H1 (cell line): ENCODE data around the gene ABHD6.

- RRBS: no CpG with 5 or more reads among the region's 9 CpGs
CAGE:
- cytosol, long polyA plus RNA: no peak
- long polyA plus RNA: no peak
- nucleus, long polyA plus RNA: no peak
Measured at GRCh38 chr3:57859084-57859433, 103.0 kb downstream of the SLMAP start.

DNA sequence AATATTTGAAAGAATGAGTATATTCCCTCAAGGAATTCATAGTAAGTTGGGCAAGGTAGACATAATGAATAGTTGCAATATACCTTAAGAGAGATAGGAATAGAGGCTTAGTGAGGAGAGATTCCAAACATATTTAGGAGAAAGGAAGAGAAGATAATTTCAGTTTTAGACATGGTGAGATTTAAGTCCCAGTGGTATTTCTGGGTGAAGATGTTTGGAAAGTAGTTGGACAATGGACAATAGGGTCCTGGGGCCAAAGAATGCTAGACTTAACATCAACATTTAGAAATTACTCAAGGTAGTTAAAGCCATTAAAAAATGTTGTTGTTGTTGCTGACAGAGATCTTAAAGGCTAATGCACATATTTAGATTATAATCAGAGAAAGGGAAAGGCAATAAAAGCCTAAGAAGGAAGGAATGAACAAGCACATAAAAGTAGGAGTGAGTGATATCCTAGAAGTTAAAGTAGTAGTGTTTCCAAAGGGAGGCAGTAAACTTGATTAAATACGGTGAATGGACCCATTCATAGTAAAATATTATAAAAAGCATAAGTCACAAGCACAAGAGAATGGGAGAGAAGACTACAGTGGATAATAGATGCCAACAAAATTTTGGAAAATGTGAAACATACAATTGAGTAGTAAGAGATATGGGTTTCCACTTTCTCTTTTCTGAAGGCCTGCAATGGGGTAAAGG, 125.0 kb upstream of the FLNB start:
- RRBS: no CpG with 5 or more reads among the region's 1 CpG
CAGE:
- cytosol, long polyA plus RNA: no peak
- long polyA plus RNA: no peak
- nucleus, long polyA plus RNA: no peak

- RRBS: no CpG with 5 or more reads among the region's 4 CpGs
CAGE:
- cytosol, long polyA plus RNA: no peak
- long polyA plus RNA: no peak
- nucleus, long polyA plus RNA: no peak
Measured at GRCh38 chr3:57896062-57896639, 112.1 kb upstream of the FLNB start.

DNA sequence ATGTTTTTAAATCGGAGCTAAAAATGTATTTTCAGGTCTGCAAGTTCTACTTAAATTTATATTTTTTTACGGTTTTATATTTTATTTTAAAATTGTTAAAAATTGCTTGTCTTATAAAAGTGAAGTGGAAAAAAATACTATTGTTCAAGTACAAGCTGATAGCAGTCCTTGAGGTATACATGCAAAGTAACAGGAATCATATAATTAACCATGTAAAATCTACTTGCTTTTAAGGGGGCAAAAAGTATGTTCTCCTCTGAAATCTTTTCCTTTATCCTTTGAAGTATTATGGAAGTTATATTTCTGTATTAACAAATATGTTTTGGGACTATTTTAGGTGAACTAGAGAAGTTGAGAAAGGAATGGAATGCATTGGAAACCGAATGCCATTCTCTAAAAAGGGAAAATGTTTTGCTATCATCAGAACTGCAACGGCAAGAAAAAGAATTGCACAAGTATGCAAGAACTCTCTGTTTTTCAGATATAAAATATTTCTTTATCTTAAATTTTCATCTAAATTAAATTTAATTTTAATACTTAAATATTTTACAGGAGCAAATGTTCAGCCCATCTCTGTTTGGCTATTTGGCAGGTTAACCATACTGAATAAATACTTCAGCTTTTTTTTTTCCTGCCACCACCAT, 95.3 kb upstream of the FLNB start:
- RRBS: no CpG with 5 or more reads among the region's 4 CpGs
CAGE:
- cytosol, long polyA plus RNA: no peak
- long polyA plus RNA: no peak
- nucleus, long polyA plus RNA: no peak

DNA sequence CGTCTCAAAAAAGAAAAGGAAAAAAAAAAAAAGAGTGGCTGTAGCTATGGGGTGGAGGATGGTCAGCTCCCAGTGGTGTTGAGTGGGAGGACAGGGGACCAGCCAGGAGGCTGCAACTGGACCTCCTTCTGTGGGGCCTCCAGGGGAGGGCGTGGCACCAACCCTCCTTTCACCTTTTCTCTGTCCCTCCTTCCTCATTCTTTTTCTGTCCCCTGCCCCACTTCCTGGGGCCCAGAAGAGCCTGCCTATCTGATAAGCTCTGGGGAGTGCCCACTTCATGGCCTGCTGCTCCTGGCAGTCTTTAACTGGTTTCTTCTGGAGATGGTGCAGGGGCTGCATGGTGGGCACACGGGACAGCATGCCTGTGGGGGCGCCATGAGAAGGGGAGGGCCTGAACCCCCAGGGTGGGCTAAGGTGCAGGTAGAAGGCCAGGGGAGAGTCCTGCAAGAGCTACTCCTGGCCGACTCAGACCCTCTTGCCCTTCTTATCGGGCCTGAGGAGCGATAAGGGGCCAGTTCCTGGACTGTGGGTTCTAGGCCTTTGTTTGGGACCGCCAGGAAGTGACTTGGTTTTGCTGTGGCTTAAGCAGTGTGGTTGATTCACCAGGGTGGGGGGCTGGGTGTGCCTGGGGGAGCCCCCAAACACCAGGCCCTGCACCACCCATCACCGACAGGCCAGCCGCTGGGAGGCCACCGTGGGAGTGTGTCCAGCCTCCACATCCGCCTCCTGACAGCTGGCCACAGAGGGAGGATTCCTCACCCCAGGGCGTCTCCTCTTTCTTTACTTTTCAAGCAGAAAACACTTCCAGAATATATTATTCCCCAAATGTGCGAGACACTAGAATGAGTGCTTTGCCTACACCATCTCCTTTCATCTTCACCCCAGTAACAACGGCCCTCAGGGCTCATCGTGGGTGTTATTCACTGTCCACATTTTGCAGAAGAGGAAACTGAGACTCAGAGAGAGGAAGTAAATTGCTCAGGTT, 49.3 kb upstream of the FLNB start:
- RRBS: no CpG with 5 or more reads among the region's 16 CpGs
CAGE:
- cytosol, long polyA plus RNA: no peak
- long polyA plus RNA: no peak
- nucleus, long polyA plus RNA: no peak

DNA sequence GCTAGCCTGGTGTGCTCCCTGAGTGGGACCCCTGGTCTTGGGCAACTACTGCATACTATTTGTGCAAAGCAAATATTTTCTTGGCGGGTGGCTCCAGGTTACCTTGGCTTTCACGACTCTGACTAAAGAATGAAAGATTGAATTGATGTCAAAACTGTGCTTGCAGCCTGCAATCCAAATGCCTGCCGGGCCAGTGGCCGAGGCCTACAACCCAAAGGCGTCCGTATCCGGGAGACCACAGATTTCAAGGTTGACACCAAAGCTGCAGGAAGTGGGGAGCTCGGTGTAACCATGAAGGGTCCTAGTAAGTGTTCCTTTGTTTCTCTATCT, 93.8 kb downstream of the FLNB start:
- RRBS: 96% methylated on average over 5 of the region's 8 CpGs
CAGE:
- cytosol, long polyA plus RNA: no peak
- long polyA plus RNA: no peak
- nucleus, long polyA plus RNA: no peak

GRCh38 chr3:58193301-58193724, 17.5 kb downstream of the DNASE1L3 start:
- RRBS: no CpG with 5 or more reads among the region's 4 CpGs
CAGE:
- cytosol, long polyA plus RNA: no peak
- long polyA plus RNA: no peak
- nucleus, long polyA plus RNA: no peak

DNA sequence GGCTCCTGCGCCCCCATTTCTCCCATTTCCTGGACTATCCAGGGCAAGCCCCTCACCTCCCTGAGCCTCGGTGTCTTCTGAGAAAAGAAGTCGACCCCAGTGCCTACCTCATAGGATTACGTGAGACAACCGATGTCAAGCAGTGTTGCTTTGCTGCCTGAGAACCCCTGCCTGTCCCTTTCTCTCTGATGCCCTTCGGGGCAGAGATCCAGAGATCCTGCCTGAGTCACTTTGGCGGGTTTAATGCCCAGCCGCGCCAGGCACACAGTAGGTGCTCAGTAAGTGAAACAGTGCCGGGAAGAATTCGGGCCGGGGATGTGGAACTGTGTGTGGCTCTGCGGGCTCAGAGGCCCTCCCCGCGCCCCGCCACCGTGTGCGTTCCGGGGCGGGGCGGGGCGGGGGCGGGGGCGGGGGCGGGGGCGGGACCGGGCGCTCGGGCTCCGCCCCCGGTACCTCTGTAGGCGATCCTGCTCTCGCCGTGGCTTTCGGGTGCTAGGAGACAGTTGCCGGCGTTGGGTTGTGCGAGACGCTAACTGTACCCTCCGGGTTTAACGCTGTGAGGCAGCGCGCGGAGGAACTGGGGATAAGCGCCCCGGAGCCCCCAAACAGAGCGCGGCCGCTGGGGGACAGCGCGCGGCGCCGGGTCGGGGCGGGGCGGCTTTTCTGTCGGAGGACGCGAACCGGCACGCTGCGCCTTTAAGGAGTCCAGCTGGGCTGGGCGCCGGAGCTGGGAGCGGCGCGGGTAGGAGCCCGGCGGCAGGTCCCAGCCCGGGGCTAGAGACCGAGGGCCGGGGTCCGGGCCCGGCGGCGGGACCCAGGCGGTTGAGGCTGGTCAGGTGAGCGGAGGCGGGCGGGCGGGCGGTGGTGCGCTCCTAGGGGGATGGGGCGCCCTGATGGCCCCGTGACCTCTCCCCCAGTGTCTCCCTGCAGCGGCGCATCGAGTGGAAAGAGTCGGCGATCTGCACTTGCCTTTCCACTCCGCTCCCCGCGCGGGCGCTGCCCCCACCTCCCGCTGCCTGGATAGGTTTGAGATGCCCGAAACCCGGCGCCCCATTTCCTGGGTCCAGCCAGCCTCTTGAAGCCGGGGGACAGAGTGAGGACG, at the start of gene ABHD6:
TSS of gene ABHD6 (plus strand) at position 712 of the 1,102 bp plus-strand sequence.
- RRBS: 1% methylated on average over 37 of the region's 102 CpGs
CAGE:
- cytosol, long polyA plus RNA: start-site peak on the plus strand centred at position 444 of the sequence, 33 bp wide, 24 reads; start-site peak on the plus strand centred at position 748 of the sequence, 24 bp wide, 22 reads
- long polyA plus RNA: no peak
- nucleus, long polyA plus RNA: no peak

- RRBS: no CpG with 5 or more reads among the region's 7 CpGs
CAGE:
- cytosol, long polyA plus RNA: no peak
- long polyA plus RNA: no peak
- nucleus, long polyA plus RNA: no peak
Measured at GRCh38 chr3:58260352-58260817, 22.8 kb downstream of the ABHD6 start.

- RRBS: no CpG with 5 or more reads among the region's 6 CpGs
CAGE:
- cytosol, long polyA plus RNA: no peak
- long polyA plus RNA: no peak
- nucleus, long polyA plus RNA: no peak
Measured at GRCh38 chr3:58271924-58272239, 34.2 kb upstream of the RPP14 start.

- RRBS: no CpG with 5 or more reads among the region's 5 CpGs
CAGE:
- cytosol, long polyA plus RNA: no peak
- long polyA plus RNA: no peak
- nucleus, long polyA plus RNA: no peak
Measured at GRCh38 chr3:58474895-58475674, 16.8 kb upstream of the KCTD6 start.

DNA sequence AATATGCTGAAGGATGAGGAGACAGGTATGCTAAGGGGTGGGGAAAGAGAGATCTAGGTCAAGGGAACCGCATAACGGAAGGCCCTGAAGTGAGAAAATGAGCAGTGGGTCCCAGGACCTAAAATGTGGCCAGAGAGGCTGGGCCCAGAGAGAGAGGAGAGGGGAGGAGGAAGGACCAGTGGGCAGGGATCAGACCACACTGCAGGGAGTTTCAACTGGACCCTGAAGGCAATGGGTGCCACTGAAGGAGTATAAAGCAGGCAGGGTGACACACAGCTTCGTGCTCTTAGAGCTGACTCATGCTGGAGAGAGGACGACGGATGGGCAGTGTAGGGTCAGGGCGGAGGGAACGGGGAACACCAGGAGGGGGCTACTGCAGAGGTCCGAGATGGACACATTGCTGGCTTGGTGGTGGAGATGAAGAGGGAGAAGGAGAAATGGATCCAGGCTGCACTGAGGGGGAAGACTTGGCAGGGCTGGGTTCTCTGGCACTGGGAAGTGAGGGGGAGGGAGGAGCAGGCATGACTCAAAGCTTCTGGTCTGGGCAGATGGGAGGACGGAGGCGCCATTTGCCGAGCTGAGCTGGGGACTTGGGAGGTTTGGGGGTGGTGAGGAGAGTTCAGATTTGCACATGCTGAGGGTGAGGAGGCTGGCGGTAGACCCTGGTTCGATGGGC, 4.8 kb upstream of the KCTD6 start:
- RRBS: no CpG with 5 or more reads among the region's 13 CpGs
CAGE:
- cytosol, long polyA plus RNA: no peak
- long polyA plus RNA: no peak
- nucleus, long polyA plus RNA: no peak

GRCh38 chr3:58521000-58521537, 15.9 kb downstream of the ACOX2 start:
- RRBS: no CpG with 5 or more reads among the region's 6 CpGs
CAGE:
- cytosol, long polyA plus RNA: no peak
- long polyA plus RNA: no peak
- nucleus, long polyA plus RNA: no peak

DNA sequence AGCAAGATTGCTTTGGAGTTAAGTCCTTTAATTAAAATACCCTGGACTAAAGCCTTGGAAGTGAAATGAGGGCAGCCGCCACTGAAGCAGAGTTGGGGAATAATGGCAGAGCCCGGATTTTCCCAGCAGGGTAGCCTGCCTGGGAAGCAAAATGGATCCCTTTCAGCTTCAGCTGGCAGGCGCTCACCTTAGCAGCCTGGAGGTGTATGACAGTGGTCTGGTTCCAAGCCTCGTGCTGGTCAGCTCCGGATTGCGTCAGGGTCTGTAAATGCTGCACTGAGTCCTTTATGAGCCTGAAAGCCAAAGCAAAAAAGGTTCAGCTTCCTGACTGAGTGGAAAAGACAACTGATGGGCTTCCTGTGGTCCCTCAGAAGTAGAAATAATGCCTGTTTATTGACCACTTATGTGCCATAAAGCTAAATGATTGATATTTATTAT, 14.7 kb downstream of the ACOX2 start:
- RRBS: no CpG with 5 or more reads among the region's 6 CpGs
CAGE:
- cytosol, long polyA plus RNA: no peak
- long polyA plus RNA: no peak
- nucleus, long polyA plus RNA: no peak

- RRBS: no CpG with 5 or more reads among the region's 11 CpGs
CAGE:
- cytosol, long polyA plus RNA: no peak
- long polyA plus RNA: no peak
- nucleus, long polyA plus RNA: no peak
Measured at GRCh38 chr3:58526317-58527186, 10.4 kb downstream of the ACOX2 start.

GRCh38 chr3:58581146-58581883, 4.1 kb upstream of the FAM107A start:
- RRBS: no CpG with 5 or more reads among the region's 9 CpGs
CAGE:
- cytosol, long polyA plus RNA: no peak
- long polyA plus RNA: no peak
- nucleus, long polyA plus RNA: no peak

DNA sequence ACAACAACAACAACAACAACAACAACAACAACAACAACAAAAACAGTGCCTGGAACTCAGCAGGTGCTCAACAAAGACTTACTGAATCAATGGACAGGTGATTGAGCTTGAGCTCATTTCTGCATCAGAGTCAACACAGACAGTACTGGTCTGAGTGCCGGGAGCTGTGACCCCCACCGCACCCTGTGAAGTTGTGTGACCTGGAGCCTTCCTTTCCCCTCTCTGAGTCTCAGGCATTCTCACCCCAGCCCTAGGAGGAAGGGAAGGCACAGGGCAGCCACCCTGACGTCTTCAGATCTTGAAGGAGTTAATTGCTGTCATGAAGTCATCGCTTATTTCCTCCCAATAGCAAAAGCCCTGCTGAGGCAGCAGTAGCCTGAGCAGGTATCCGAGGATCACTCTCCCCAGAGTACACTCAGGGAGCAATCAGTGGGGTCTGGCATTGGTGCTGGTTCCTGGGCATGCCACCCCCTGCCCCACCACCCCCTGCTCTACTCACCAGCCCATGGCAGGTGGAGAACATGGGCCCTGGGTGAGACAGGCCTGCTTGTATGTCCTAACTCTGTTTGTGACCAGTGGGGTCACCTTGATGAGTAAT, 3.2 kb upstream of the FAM3D start:
- RRBS: no CpG with 5 or more reads among the region's 5 CpGs
CAGE:
- cytosol, long polyA plus RNA: no peak
- long polyA plus RNA: no peak
- nucleus, long polyA plus RNA: no peak

DNA sequence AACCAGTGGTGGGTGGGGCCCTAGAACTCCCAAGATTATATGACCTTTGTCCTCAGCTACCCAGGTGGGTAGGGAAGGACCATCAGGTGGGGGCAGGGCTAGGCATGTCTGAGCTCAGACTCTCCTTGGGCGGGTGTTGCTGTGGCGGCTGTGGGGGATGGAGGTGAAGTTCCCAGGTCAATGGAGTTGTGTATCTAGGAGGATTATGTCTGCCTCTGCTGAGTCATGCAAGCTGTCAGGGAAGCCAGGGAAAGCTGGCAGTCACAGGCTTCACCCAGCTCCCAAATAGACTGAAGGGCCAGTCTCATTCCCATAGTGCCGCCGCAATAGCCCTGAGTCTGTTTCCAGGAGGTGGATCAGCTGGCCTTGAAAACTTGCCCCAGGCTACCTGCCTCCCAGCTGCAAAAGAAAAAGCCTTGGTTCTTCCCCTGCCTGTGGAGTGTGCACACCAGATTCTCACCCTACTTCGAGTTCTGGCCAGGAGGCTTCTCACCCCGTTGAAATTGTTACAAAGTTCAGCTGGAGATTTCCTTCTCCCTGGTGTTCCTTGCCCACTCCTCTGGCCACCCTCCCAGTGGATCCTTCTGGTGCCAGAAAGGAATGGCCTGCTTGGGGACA, 139.8 kb upstream of the CFAP20DC start:
- RRBS: no CpG with 5 or more reads among the region's 6 CpGs
CAGE:
- cytosol, long polyA plus RNA: no peak
- long polyA plus RNA: no peak
- nucleus, long polyA plus RNA: no peak

GRCh38 chr3:59551598-59552165, 501.9 kb upstream of the CFAP20DC start:
- RRBS: no CpG with 5 or more reads among the region's 4 CpGs
CAGE:
- cytosol, long polyA plus RNA: no peak
- long polyA plus RNA: no peak
- nucleus, long polyA plus RNA: no peak

DNA sequence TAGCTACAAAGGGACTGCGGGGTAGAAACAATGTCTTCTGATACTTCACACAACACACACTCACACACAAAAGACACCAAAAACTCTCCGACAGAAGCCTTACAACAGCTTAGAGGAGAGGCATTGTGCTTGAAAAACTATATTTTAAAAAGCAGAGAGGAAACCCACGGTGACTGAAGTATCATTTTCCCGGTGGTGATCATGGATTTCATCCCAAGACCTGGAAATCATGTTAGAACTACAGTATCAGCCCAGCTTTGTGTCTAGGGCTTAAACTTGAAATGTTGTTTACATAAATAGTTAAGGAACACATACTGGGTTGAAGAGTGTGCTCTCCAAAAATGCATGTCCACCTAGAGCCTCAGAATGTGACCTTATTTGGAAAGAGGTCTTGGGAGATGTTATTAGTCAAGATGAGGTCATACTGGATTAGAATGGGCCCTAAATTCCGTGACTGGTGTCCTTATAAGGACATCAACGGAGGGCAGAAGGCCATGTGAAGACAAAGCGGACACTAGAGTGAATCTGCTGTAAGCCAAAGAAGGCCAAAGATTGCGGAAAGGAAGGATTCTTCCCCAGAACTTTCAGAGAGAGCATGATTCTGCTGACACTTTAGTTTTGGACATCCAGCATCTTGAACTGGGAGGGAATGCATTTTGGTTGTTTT, 759.1 kb upstream of the CFAP20DC start:
- RRBS: no CpG with 5 or more reads among the region's 8 CpGs
CAGE:
- cytosol, long polyA plus RNA: no peak
- long polyA plus RNA: no peak
- nucleus, long polyA plus RNA: no peak